GM12878 (cell line): ENCODE data around the gene RFX7.

- RAMPAGE, long total RNA, result no peak
- RRBS, 2 experiments, result 62 to 74% methylated on average over 3 of the region's 22 CpGs
CAGE:
- cytosol, long polyA minus RNA, result no peak
- cytosol, long polyA plus RNA, result no peak
- long polyA plus RNA, result no peak
- nucleolus, long total RNA, result no peak
- nucleus, long polyA plus RNA, result no peak
- nucleus, long total RNA, result no peak
Observed at GRCh38 chr15:55513432-55514183, 5.6 kb upstream of the DNAAF4 start.

DNA sequence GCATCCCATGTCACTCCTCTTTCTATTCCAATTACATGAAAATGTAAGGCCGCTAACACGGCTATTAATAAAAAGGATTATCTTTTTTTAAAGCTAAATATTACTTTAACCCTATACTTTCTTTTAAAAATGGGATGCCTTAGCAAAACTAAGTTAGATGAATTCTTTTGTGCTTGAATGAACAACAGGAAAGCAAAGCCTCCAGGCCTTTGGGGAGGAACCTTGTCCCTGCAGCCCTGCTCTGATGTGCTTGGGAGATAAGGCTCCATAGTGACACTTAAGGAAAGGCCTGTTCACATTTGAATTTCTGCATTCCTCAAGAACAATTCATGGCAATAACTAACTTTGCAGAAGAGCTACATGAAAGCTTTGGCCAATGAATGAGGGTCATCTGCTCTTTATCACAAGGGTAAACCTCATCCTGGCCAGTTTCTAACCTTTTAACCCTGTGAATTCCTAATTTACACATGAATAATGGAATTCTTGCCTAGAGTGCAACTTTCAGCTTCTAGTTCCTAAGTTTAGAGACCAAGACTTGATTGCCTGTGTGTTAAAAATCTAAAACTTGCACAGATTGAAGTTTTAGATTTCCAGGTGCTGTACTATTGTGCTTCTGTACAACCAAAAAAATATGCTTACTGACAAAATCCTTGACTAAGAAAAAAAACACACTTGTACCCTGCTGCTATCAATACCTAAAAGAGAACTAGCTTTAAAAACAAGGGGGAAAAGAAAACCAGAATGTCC is 5.6 kb downstream of the PRTG start:
- RAMPAGE, long total RNA, result no peak
- RRBS, 2 experiments, result no CpG with 5 or more reads among the region's 2 CpGs
CAGE:
- cytosol, long polyA minus RNA, result no peak
- cytosol, long polyA plus RNA, result no peak
- long polyA plus RNA, result no peak
- nucleolus, long total RNA, result no peak
- nucleus, long polyA plus RNA, result no peak
- nucleus, long total RNA, result no peak

- RAMPAGE, long total RNA, result no peak
- RRBS, 2 experiments, result no CpG with 5 or more reads among the region's 7 CpGs
CAGE:
- cytosol, long polyA minus RNA, result no peak
- cytosol, long polyA plus RNA, result no peak
- long polyA plus RNA, result no peak
- nucleolus, long total RNA, result no peak
- nucleus, long polyA plus RNA, result no peak
- nucleus, long total RNA, result no peak
Observed at GRCh38 chr15:56122744-56123473, 120.8 kb downstream of the RFX7 start.

- RAMPAGE, long total RNA, result start-site peak on the plus strand at chr15:56243981-56244067, 27 and 41 reads in 2 replicates
- RRBS, 2 experiments, result 1% methylated on average over 45 to 53 of the region's 67 CpGs
CAGE:
- cytosol, long polyA minus RNA, result start-site peak on the minus strand at chr15:56244049-56244055, 14 reads
- cytosol, long polyA plus RNA, result no peak
- long polyA plus RNA, result no peak
- nucleolus, long total RNA, result no peak
- nucleus, long polyA plus RNA, result start-site peak on the minus strand at chr15:56243732-56243901, 21 and 35 reads in 2 replicates
- nucleus, long total RNA, result no peak
Observed at GRCh38 chr15:56243554-56244104, at the start of gene RFX7. RFX7 (minus strand) TSS chr15:56243879.

DNA sequence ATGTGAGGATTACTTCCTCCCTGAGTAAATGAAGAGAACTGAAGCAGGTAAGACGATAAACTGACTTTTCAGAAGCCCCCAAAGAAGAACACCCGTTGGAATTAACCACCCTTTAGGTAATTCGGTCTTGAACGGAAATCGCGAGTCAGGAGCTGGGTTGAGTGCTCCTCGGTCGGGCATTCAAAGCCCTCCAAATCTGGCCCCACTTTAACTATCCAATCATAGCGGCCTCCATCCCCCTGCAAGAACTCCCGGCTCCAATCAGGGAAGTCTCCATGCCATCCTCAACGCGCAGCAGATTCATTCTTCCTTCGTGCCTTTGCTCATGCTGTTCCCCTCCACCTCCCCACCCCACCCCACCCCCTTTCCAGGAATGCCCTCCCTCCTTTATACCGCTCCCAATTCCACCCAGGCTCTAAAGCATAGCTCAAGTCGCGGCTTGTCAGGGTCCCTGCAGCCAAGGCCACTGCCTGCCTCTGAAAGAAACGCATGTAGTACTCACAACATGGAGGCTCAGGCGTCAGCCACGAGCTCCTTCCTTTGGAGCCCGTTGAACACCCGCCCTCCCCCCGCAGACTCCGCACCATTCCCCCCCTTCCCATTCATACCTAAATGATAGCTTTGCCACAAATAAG is 670 bp upstream of the RFX7 start:
- RAMPAGE, long total RNA, result no peak
- RRBS, 2 experiments, result no CpG with 5 or more reads among the region's 23 CpGs
CAGE:
- cytosol, long polyA minus RNA, result no peak
- cytosol, long polyA plus RNA, result no peak
- long polyA plus RNA, result start-site peak on the minus strand centred at position 487 of the sequence, 786 bp wide, 41 and 22 reads in 2 replicates
- nucleolus, long total RNA, result no peak
- nucleus, long polyA plus RNA, result start-site peak on the minus strand centred at position 154 of the sequence, 53 bp wide, 62 and 66 reads in 2 replicates
- nucleus, long total RNA, result no peak

DNA sequence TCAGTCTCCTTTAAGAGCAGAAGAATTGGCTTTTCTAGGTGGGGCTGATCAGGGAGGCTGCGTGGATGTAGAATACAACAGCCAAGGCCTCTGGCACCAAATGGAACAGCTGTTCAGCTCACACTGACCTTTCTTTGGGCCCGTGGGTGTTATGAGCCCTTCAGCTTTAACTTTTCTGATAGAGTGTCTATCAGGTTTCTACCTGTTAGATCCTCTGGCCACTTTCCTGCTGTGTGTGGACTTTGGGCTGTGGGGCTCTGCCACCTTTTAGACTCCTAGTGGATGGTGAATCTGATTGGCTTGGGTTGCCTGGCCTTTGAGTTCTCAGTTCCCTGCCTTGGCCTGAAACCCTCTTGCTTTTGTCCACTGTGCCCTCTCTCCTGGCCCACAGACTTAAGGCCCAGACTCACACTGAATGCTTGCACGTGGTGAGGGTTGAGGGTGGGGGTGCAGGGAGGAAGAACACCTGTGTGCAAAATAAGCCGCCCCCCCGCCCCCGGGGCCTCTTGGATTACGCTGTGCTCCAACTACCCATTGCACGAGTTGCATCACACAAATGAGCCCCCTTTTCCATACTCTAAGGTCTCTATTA is 1.3 kb upstream of the RFX7 start:
- RAMPAGE, long total RNA, result no peak
- RRBS, 2 experiments, result no CpG with 5 or more reads among the region's 8 CpGs
CAGE:
- cytosol, long polyA minus RNA, result no peak
- cytosol, long polyA plus RNA, result no peak
- long polyA plus RNA, result no peak
- nucleolus, long total RNA, result no peak
- nucleus, long polyA plus RNA, result no peak
- nucleus, long total RNA, result no peak

DNA sequence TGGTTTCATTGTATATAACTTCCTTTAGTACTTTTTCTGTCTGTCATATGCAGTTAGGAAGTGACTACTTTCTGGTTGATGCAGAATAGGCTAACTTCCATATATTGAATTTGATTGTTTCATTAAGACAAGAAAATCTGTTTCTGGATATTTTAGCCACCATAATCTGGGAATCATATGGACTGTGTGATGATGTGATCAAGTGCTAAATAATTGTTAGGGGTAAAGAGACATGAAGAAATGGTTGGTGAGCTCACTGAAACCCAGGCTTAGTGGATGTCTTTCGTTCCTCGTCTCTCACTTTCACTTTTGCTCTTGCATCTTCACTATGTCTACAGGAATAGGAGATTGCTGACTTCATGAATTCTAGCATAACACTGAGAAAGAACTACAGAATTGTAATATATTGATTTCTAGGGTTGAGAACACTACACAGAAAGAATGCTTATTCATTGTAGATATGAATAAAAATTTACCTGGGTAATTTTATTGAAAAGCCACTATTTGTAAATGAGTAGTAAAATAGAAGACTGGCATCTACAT is 3.6 kb upstream of the MNS1 start:
- RAMPAGE, long total RNA, result no peak
- RRBS, 2 experiments, result no CpG with 5 or more reads among the region's 2 CpGs
CAGE:
- cytosol, long polyA minus RNA, result no peak
- cytosol, long polyA plus RNA, result no peak
- long polyA plus RNA, result no peak
- nucleolus, long total RNA, result no peak
- nucleus, long polyA plus RNA, result no peak
- nucleus, long total RNA, result no peak

- RAMPAGE, long total RNA, result no peak
- RRBS, 2 experiments, result 1% methylated on average over 23 to 27 of the region's 51 CpGs
CAGE:
- cytosol, long polyA minus RNA, result start-site peak on the plus strand at chr15:56919087-56919094, 26 reads
- cytosol, long polyA plus RNA, result no peak
- long polyA plus RNA, result no peak
- nucleolus, long total RNA, result start-site peak on the plus strand at chr15:56919304-56919325, 48 reads
- nucleus, long polyA plus RNA, result start-site peak on the plus strand at chr15:56918572-56919442, 654 and 849 reads in 2 replicates
- nucleus, long total RNA, result no peak
Observed at GRCh38 chr15:56918956-56919375, 522 bp downstream of the TCF12 start.

DNA sequence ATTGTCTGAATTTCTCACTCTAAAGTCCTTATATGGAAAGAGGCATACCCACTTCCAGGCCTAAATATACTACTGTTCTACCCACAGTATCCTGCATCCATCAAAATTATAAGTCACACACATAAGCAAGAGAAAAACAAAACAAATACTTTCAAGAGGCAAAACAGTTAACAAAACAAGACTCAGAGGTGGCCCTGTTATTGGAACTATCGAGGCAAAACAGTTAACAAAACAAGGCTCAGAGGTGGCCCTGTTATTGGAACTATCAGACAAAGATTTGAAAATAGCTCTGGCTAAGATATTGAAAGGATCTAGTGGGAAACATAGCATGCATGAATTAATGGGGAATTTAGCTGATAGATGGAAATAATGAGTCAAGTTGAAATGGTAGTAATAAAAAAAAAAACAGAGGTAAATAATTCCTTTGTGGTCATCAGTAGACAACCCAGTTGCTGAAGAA is 224.1 kb upstream of the CGNL1 start:
- RAMPAGE, long total RNA, result no peak
- RRBS, 2 experiments, result no CpG with 5 or more reads among the region's 1 CpG
CAGE:
- cytosol, long polyA minus RNA, result no peak
- cytosol, long polyA plus RNA, result no peak
- long polyA plus RNA, result no peak
- nucleolus, long total RNA, result no peak
- nucleus, long polyA plus RNA, result no peak
- nucleus, long total RNA, result no peak

DNA sequence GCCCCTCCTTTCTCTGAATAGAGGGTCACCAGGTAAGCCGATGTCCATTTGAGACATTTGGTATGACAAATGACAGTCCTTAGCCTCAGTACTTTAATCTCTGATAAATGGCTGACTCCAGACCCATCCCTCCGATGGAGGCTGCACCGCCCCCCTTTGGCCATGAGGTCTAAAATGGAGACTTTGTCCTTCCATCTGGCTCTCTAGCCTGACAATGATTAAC is 10.9 kb upstream of the MYZAP start:
- RAMPAGE, long total RNA, result no peak
- RRBS, 2 experiments, result no CpG with 5 or more reads among the region's 3 CpGs
CAGE:
- cytosol, long polyA minus RNA, result no peak
- cytosol, long polyA plus RNA, result no peak
- long polyA plus RNA, result no peak
- nucleolus, long total RNA, result no peak
- nucleus, long polyA plus RNA, result no peak
- nucleus, long total RNA, result no peak

DNA sequence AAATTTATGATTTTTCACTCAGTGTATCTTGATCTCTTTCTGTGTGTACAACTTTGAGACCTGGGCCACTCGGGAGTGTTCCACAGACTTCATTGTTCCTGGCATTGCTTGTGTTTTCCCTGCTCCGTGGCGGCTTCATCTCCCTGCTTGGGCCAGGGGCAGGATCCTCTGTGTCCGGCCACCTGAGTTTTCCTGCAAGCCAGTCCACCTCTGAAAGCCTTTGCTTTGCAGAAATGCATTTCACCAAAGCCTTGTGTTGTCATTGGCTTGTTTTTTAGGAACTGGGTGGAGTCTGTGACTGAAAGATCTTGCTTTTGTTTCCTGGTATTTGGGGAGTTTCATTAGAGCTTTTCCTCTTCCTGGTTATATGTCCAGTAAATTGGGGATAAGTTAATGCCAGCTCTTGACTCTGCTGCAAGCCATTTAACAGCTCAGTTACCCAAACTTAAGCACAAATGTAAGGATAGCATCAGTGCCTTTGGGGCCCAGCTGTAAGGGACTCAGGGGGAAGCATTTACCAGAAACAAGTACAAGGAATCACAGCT is 23.7 kb downstream of the MYZAP start:
- RAMPAGE, long total RNA, result no peak
- RRBS, 2 experiments, result no CpG with 5 or more reads among the region's 4 CpGs
CAGE:
- cytosol, long polyA minus RNA, result no peak
- cytosol, long polyA plus RNA, result no peak
- long polyA plus RNA, result no peak
- nucleolus, long total RNA, result no peak
- nucleus, long polyA plus RNA, result no peak
- nucleus, long total RNA, result no peak

GRCh38 chr15:57950292-57951015 is 115.1 kb downstream of the ALDH1A2 start:
- RAMPAGE, long total RNA, result no peak
- RRBS, 2 experiments, result no CpG with 5 or more reads among the region's 9 CpGs
CAGE:
- cytosol, long polyA minus RNA, result no peak
- cytosol, long polyA plus RNA, result no peak
- long polyA plus RNA, result no peak
- nucleolus, long total RNA, result no peak
- nucleus, long polyA plus RNA, result no peak
- nucleus, long total RNA, result no peak

- RAMPAGE, long total RNA, result no peak
- RRBS, 2 experiments, result 3 to 10% methylated on average over 12 of the region's 37 CpGs
CAGE:
- cytosol, long polyA minus RNA, result no peak
- cytosol, long polyA plus RNA, result no peak
- long polyA plus RNA, result no peak
- nucleolus, long total RNA, result no peak
- nucleus, long polyA plus RNA, result no peak
- nucleus, long total RNA, result no peak
Observed at GRCh38 chr15:58066318-58067188, 1.0 kb upstream of the ALDH1A2 start.

GRCh38 chr15:58141787-58142447 is 3.7 kb downstream of the AQP9 start:
- RAMPAGE, long total RNA, result no peak
- RRBS, 2 experiments, result no CpG with 5 or more reads among the region's 7 CpGs
CAGE:
- cytosol, long polyA minus RNA, result no peak
- cytosol, long polyA plus RNA, result no peak
- long polyA plus RNA, result no peak
- nucleolus, long total RNA, result no peak
- nucleus, long polyA plus RNA, result no peak
- nucleus, long total RNA, result no peak

- RAMPAGE, long total RNA, result no peak
- RRBS, 2 experiments, result no CpG with 5 or more reads among the region's 11 CpGs
CAGE:
- cytosol, long polyA minus RNA, result no peak
- cytosol, long polyA plus RNA, result no peak
- long polyA plus RNA, result no peak
- nucleolus, long total RNA, result no peak
- nucleus, long polyA plus RNA, result no peak
- nucleus, long total RNA, result no peak
Observed at GRCh38 chr15:58248020-58248576, 109.9 kb downstream of the AQP9 start.

DNA sequence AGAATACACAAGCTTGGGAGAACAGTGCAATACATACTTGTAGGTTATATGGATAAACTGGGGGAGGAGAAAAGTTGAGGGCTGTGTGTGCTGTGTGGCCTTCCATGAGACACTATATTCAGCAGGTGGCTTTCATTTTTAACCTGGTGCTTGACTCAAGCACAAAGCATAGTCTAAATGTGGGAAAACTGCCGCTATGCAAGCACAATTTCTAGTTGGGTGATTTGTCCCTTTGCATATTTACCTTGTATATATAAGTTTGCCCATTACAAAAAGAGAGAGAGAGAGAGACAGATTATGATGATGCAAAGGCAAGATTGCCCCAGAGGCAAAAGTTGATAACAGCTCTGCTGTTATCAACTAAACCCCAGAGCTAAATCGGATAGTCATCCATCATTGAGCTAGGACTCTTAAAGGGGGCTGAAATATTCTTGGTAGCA is 141.4 kb downstream of the AQP9 start:
- RAMPAGE, long total RNA, result no peak
- RRBS, 2 experiments, result no CpG with 5 or more reads among the region's 2 CpGs
CAGE:
- cytosol, long polyA minus RNA, result no peak
- cytosol, long polyA plus RNA, result no peak
- long polyA plus RNA, result no peak
- nucleolus, long total RNA, result no peak
- nucleus, long polyA plus RNA, result no peak
- nucleus, long total RNA, result no peak

DNA sequence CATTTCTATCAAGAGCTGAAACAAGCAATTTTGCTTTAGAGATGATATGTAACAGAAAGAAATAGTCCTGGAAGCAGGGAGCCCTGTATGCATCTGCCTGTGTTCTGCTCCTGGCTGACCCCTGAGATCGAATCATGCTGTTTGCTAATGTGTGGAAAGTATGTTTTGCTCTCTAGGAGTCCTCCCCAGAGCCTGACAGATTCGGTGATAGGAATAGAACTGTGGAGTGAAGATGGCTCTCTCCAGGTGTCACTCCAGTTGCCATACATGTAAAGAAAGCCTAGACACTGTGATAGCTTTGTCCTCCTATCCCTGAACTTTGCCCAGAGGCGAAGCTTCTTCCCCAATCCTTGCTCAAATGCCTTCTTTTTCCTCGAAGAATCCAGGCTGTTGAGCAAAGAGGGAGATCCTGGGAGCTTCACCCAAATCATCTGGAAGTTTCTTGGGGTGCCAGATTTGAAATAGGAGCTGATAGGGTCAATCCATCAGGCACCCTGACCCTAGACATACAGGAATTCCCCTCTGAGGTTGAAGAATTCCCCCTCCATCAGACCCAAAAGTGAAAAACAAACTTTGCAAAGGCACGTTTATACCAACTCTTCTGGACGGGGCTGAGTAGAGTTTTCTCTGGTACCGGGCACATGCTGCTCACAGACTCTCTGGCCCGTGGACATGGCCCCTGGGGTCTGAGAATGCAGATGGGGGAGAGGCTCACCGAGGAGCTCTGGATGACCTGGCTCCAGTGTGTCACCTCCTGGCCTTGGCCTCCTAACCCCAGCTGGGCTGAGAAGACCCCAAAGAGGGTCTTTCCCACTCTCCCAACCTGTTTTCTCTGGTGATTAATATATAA is 11.4 kb upstream of the LIPC start:
- RAMPAGE, long total RNA, result no peak
- RRBS, 2 experiments, result no CpG with 5 or more reads among the region's 9 CpGs
CAGE:
- cytosol, long polyA minus RNA, result no peak
- cytosol, long polyA plus RNA, result no peak
- long polyA plus RNA, result no peak
- nucleolus, long total RNA, result no peak
- nucleus, long polyA plus RNA, result no peak
- nucleus, long total RNA, result no peak

- RAMPAGE, long total RNA, result no peak
- RRBS, 2 experiments, result no CpG with 5 or more reads among the region's 6 CpGs
CAGE:
- cytosol, long polyA minus RNA, result no peak
- cytosol, long polyA plus RNA, result no peak
- long polyA plus RNA, result no peak
- nucleolus, long total RNA, result no peak
- nucleus, long polyA plus RNA, result no peak
- nucleus, long total RNA, result no peak
Observed at GRCh38 chr15:58476072-58476771, 44.4 kb downstream of the LIPC start.

DNA sequence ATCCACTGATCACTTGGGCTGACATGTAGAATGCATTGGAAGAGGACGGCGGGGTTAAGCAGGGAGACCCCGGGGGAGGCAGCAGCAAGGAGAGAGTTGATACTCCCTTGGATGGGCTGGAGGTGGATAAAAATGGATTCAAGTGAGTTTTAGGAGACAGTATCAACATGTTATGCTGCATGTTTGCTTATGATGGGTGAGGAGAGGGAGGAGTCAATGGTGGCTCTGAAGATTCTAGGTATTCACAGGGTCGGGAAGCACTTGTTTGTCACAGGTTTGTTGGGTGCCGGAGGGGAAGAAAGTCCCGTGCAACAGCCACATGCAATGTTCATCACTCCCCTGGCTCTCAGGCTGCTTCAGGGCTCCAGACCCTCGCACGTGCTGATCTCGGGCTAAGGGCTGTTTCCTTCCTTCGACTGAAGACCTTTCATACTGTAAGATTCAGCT is 53.4 kb downstream of the LIPC start:
- RAMPAGE, long total RNA, result no peak
- RRBS, 2 experiments, result no CpG with 5 or more reads among the region's 10 CpGs
CAGE:
- cytosol, long polyA minus RNA, result no peak
- cytosol, long polyA plus RNA, result no peak
- long polyA plus RNA, result no peak
- nucleolus, long total RNA, result no peak
- nucleus, long polyA plus RNA, result no peak
- nucleus, long total RNA, result no peak

DNA sequence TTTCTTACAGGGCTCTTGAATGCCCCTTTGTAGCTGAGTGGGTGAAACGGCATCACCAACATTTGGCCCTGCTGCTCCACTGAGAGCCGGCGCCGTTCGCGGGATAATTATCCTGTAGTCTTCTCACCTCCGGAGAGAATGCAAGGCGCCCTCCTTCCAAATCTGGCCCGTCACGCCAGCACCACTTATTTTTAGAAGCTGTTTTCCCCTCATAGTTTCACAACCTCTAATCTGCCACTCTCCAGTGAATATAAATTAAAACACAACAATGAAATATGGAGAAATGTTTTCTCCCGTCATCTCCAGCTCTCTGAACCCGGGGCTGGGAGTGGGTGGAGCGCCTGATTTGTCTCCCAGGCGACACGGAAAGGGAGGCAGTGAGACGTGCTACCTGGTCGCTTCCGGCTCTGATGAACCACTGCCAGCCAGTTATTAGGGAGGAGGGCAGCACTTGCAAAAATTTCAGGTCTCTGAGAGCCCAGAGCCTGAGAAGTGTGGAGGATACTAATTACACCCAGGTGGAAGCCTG is 58.7 kb downstream of the LIPC start:
- RAMPAGE, long total RNA, result no peak
- RRBS, 2 experiments, result 56 to 74% methylated on average over 5 to 6 of the region's 18 CpGs
CAGE:
- cytosol, long polyA minus RNA, result no peak
- cytosol, long polyA plus RNA, result no peak
- long polyA plus RNA, result no peak
- nucleolus, long total RNA, result no peak
- nucleus, long polyA plus RNA, result no peak
- nucleus, long total RNA, result no peak